Right cardiac atrium (tissue), 1 donor: ENCODE measurements around the gene SETSIP.

GRCh38 chr1:91754309-91754875, 131.6 kb downstream of the TGFBR3 start:
- PRO-cap = no peak

DNA sequence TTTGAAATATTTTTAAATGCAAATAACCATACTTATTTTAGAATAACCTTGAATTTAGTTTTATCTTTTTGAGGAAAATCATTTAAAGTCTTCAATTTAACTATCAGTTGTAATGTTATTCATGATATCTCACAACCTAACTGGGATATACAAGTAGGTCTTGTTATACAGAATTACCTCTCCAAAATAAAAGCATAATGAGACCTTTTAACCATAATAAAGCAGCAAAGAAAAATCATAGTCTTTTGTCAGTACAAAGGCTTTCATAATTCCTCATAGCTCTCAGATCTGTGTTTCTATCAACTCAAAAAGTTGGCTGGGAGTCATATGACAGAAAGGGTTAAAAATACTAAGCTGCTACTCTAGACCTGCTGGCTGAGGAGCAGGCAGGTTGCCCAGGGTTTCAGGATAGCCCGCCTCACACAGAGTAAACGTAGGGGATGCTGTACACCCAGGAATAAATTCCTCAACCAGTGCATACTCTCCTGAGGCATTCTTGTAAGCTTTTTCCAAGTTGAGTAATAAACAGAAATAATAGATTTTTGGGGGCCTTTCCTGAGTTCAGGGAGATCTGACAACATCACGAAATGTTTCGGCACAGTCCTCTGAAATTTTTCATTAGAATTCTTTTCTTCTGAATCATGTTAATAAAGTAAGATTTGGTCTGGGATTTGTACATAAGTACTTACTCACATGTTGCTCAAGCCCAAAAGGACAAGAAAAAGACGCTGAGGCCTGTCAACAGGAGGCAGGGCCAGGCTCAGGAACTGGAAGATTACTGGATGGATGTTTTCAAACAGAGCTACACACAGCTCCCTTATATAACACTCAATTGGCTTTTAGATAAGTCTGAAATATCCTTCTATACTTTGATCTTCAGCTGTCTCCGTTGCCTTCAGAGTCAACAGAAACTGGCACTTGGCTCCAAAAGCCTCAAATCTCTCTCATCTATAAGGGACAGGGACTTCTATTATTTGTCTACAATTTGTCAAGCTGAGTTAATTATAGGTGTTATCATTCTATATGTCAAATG, 41.0 kb downstream of the TGFBR3 start:
- PRO-cap = no peak

DNA sequence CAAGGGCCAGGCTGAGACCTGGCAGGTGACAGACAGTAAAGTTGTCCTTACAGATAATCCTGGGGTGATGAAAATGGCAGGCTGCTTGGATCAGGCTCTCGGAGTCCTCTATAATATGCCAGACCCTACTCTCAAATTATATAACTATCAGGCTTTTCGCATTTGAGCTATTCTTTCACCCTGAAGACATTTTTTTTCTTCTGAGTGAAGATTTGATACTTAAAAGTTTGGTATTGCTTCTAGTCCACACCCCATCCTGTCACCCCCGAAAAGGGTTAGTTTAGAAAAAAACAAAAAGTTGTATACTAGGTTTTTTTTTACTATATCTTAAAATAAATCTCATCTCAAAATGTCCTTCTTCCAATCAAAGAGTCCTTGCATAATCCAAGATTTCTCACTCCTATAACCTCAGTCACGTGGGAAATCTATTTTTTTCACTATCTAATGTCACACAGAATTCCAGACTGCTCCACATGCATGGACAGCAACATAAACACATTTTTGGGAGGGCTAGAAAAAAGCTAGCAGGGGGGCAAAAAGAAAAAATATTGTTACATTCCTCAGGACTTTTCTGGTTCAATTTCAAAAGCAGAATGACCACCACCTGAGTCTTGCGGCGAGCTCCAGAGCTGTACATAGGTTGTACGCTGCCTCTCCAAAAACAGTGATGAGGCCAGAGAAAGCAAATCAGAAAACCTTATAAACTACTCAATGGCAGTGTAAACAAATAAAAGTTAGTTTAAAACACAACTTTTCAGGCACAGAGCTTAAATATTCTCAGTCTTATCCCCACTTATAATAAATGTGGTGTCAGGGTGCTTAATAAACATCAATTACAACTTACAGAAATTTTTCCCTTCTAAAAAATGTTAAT, 39.3 kb downstream of the TGFBR3 start:
- PRO-cap = no peak

DNA sequence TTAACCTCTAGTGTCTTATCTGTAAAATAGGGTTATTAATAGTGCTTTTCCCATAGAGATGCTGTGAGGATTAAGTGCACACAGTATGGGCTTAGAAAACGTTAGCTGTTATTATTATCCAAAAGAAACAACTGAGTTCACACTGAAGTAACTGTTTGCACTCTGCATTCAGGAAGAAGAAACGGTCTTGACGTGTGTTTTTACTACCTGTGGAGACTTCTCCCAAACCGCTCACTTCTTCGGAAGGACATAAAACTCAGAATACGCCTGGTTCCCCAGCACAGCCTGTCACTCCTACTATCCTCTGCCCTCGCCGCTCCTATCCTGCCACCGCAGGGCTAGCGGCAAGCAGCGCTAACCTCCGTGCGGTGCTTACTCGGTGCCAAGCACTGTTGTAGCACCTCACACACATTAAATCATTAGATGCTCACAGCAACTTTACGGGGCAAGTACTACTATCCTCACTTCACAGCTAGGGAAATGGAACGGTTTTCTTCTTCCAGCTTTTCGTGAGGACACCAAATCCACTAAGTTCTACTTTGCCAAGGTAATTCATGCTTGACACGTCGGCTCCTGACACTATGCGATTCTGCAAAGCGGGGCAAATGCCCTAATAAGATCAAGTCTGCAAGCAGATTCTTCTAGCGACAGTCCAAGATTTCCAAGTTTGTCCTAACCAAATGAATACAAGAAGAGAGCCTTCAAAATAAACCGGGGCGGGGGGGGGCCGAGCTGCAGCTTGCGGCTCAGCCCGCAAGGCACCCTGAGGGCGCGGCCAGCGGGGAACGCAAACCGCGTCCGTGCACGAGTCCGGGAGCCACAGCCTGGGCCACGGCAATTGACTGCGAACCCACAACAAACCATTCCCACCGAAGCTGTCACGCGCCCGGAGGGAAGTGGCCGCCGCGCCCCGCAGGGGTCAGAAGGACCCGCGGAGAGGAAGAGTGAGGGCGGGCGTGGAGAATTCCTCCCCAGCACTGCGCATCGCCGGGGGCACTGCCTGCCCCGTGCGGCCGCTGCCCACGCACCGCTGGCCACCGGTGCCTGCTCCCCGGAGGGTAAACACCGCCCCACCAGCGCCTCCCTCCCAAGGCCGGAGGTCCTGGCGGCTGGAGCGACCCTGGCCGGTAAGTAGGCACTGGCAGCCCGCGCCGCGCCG, 927 bp downstream of the TGFBR3 start:
- PRO-cap = bidirectional peak, plus-strand start at position 922 of the sequence, minus-strand start at position 836 of the sequence

DNA sequence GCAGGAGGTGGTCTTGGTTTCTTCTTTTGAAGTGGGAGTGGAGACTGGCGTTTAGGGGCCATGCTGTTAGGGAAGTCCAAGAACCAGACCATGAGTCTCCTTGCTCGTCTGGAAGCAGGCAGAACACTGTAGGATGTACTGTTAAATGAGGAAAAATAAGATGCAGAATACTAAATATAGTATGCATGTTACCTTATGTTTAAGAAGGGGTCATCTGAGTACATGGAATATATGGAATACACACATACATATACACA, at the start of gene SETSIP:
TSS of gene SETSIP (minus strand) at position 62 of the 257 bp plus-strand sequence.
- PRO-cap = no peak

- PRO-cap = no peak
These were observed 20.3 kb downstream of the GLMN start for GRCh38 chr1:92278213-92279082.

- PRO-cap = no peak
These were observed 18.9 kb downstream of the RPAP2 start for GRCh38 chr1:92317644-92318232.

GRCh38 chr1:92363782-92364416, 65.0 kb downstream of the RPAP2 start:
- PRO-cap = no peak

- PRO-cap = no peak
These were observed 55.5 kb upstream of the GFI1 start for GRCh38 chr1:92542089-92542691.

DNA sequence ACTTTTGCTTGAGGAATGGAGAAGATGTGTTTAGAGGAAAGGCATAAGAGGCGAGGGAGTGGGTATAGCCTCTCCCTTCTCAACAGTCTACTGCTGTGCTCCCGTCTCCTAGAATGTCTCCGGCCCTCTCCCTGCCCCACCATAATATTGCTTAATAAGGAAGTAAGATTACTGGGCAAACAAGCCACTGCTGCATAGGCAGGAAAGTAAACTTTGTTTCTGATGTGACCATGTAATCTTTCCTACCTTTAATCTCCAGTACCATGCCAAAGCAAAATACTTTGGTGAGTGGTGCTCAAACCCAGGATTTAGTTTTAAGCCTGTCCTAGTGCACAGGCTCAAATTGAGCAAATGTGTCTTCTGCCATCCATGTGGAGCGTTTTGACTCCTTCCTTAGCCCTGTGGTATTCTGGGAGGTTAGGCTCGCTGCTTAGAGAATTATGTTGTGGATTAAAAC, 34.2 kb upstream of the DIPK1A start:
- PRO-cap = no peak

DNA sequence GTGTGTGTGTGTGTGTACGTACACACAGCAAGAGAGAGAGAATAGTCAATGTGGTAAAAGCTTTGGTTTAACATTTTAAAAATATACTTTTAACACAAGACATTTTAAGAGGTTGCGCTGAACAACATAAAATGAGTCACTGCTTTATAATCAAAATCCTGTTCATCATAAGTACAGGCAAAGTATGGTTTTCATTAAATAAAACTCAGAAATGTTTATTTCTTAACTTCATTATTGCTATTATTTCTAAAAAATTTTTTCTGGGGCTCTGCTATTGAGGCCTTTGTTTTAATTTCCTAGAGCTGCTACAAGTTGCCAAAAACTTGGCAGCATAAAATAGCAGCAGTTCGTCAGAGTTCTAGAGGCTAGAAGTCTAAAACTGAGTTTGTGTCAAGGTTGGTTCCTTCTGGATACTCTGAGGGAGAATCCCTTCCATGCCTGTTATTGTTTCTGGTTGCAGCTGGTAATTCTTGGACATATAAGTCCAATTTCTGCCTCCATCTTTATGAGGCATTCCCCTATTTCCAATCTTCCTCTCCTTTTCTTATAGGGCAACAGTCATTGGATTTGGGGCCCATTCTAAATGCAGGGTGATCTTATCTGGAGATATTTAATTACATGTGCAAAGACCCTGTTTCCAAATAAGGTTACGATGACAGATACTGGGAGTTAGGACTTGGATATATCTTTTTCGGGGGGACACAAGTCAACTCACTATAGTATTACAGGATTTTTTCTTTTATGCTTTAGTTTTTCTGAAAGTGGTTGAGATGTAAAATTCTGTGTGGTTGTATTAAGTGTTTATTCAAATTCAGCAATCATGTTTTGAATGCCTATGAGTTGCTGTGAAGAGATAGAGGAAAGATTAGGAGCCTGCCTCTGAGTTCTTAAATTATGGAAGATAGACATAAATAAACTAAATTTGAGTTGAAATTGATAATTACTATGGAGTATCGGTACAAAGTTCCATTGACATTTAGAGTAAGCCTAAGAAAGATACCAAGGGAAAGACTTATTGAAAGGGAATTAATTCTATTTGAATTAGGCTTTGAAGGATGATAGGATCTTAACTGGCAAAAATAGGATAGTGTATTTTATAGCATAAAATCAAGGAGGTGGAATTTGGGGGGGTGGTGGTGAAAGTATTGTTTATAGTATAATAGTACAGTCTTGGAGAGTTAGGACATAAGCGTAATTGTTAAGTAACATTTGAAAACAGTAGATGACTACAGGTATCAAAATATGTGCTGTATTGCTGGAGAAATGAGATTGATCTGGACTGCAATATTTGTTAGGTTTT, 33.6 kb downstream of the TMED5 start:
- PRO-cap = no peak

GRCh38 chr1:93347352-93347843, 1.7 kb downstream of the DR1 start:
- PRO-cap = no peak

GRCh38 chr1:93509353-93510040, 61.6 kb downstream of the FNBP1L start:
- PRO-cap = no peak

- PRO-cap = no peak
These were observed 68.3 kb downstream of the FNBP1L start for GRCh38 chr1:93516057-93516809.

- PRO-cap = no peak
These were observed 66.0 kb downstream of the BCAR3 start for GRCh38 chr1:93615637-93616072.

DNA sequence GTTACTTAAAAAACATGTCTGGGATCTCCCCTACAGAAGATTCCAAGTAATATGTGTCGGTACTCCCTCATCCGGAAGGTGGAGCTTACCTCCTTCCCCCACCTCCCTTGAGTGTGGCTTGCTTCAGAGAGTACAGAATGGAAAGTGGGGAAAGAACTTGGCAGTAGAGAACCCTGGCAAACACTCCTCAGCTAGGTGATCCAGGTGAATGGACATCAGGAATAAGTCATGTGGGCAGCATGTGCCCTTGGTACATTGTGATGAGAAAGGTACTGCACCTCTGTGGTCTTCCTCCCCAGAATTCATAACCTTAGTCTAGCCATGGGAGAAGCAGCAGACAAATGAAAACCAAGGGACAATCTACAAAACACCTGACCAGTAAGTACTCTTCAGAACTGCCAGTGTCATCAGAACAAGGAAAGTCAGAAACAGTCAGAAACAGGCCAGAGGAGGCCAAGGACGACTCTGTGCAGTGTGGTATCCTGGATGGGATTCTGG, 49.1 kb upstream of the BCAR3 start:
- PRO-cap = no peak

GRCh38 chr1:94091947-94092397, 29.0 kb downstream of the ABCA4 start:
- PRO-cap = no peak

DNA sequence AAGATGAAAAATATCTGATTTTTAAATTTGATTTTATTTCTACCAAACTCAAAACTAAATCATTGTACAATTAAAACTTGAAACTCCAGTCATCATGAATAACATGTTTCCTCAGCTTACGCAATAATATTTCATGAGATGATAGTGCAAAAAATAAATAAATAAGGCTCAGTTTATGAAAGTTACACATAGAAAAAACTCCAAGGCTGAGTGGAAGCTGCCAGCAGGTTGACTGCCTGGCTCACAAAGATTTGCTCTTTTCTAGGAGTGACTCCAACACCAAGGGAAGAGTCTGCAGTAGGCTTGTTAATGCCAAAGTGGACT, 4.7 kb upstream of the ABCA4 start:
- PRO-cap = no peak

GRCh38 chr1:94177435-94178434, 56.8 kb upstream of the ABCA4 start:
- PRO-cap = no peak

- PRO-cap = no peak
These were observed 18.3 kb downstream of the ARHGAP29 start for GRCh38 chr1:94218834-94219725.